Neural progenitor cell (in vitro differentiated cells): ENCODE measurements around a stretch of chr9.

GRCh38 chr9:107645052-107645547 lies 155.5 kb upstream of the KLF4 start:
- RAMPAGE, long total RNA = no peak

DNA sequence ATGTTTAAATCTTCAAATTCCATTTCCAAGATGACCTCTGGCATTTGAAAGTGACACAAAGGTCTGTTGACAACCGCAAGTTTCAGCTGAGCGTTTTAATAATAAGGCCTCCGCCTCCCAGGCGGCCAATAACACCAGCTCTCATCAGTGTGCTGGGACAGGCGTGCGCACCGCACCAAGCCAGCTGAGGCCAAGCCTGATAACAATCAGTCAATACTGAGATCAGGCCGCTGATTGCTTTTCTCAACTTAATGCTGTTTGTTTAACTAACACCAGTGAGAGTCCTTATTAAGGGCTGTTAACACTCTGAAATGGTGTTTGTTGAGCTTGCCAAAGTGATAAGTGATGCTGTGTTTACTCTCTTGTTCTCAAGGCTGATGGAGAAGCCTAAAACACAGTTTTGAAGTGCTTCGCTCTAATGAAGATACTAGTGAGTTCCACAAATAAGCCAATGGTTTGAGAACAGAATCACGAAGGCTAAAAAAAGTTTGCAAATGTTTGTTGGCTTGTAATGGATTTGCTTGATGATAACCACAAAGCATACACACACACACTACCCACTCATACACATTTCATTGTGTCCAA lies 330.3 kb upstream of the KLF4 start:
- RAMPAGE, long total RNA = no peak

DNA sequence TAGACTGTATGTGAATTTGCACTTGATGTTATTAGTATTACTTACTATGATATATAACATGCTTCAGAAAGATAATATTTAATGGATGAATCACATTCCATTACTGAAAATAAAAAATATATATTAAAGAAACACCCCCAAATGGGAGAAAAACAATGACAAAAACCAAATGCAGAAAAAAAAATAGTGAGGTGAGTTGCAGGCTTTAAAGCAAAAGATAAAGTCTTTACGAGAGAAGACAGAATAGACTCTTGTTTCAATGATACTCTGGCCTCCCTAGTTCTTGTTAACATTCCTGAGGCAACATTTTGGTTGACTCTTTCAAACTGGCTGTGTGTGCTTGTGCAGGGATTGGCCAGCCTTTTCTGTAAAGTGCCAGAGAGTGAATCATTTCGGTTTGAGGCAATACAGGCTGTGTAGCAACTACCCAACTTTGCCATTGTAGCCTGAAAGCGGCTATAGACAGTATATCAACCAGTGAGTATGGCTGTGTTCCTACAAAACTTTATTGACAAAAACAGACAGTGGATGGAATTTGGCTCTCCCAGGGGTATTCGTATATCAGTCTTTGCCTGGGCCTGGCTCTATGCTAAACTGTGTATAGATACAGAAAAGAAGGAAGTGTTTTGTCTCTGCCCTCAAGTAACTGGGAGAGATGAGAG lies 567.8 kb upstream of the KLF4 start:
- RAMPAGE, long total RNA = no peak

DNA sequence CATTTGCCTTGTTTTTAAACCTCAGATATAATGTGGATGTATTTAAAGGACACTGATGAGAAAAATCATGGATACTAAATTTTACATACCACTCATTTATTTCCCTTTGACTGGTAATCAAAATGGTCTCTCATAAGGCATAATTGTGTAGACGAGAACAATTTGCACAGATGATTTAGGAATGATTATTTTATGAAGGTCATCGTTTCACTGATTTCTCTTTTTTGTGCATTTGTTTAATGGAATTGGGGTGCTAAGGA lies 633.9 kb downstream of the ACTL7B start:
- RAMPAGE, long total RNA = no peak

- RAMPAGE, long total RNA = no peak
Observed at GRCh38 chr9:108691634-108692061, 164.1 kb downstream of the ACTL7B start.

DNA sequence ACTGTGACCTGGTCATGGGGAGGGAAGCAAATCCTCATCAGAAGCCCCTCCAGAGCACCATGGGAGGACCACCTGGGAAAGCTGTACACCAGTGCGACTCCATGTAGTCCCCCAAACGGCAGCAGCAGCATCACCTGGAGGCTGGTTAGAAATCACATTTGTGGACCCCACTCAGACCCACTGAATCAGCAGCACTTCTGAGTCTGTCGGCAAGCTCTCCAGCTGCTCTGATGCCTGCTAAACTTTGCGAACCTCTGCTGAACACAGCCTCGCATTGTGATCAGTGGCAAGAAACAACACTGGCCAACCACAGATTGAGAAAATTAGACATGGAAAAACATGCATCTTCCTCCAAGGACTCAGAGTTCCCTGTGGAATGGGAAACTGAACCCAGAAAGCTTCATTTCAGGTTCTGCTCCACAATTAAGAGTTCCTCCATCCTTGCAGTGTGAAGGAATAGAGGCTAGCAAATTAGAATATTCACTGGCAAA lies 100.2 kb downstream of the ACTL7B start:
- RAMPAGE, long total RNA = no peak

- RAMPAGE, long total RNA = no peak
Observed at GRCh38 chr9:109026305-109026943, 13.1 kb upstream of the CTNNAL1 start.

GRCh38 chr9:109087118-109087432 lies 32.7 kb downstream of the TMEM245 start:
- RAMPAGE, long total RNA = no peak

DNA sequence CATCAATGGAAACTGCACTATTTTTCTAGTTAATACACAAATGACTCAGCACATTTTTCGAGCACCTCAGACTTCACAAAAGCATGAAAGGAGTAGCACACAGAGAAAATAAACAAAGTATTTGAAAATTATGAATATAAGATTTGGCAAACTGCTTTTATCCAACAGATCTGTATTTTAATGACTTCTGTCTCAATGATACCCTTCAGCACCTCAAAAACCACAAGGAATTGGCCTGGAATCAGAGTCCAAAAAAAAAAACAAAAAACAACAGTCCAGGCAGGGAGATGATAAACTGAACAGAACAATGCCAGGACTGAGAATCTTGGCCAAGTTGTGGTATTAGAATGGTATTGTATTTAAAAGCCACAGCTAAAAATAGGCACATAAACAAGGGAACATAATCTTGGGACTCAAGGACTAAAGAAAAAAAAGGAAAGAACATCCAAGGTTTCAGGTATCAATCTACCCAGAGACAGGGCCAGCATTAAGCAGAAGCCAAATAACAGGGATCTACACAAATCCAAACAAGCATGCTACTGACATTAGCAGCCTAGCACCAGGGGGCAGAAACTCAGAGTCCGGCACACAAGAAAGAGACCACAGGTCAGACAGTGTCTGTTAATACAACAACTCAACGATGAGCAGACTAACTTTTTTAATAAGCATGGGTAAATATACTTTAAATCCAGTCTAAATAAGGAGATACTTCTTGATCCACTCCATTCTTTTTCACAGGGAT lies 21.3 kb downstream of the TMEM245 start:
- RAMPAGE, long total RNA = no peak

DNA sequence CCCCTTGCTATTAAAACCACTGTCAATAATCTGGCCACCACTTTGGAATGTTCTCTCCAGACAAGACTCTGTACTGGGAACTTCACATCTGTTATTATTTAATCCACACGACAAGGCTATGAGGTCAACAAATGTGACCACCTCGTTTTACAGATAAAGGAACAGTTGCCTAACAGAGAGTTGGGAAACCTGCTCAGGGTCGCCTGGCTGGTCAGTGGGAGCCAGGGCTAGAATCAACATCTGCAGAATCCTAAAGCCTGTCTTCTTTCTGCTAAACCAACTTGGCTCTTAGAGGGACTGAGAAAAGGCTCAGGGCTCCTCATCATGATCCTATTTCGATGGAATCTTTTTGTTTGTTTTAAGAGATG lies 72.6 kb downstream of the EPB41L4B start:
- RAMPAGE, long total RNA = no peak

GRCh38 chr9:109253937-109254861 lies 66.7 kb downstream of the EPB41L4B start:
- RAMPAGE, long total RNA = no peak

DNA sequence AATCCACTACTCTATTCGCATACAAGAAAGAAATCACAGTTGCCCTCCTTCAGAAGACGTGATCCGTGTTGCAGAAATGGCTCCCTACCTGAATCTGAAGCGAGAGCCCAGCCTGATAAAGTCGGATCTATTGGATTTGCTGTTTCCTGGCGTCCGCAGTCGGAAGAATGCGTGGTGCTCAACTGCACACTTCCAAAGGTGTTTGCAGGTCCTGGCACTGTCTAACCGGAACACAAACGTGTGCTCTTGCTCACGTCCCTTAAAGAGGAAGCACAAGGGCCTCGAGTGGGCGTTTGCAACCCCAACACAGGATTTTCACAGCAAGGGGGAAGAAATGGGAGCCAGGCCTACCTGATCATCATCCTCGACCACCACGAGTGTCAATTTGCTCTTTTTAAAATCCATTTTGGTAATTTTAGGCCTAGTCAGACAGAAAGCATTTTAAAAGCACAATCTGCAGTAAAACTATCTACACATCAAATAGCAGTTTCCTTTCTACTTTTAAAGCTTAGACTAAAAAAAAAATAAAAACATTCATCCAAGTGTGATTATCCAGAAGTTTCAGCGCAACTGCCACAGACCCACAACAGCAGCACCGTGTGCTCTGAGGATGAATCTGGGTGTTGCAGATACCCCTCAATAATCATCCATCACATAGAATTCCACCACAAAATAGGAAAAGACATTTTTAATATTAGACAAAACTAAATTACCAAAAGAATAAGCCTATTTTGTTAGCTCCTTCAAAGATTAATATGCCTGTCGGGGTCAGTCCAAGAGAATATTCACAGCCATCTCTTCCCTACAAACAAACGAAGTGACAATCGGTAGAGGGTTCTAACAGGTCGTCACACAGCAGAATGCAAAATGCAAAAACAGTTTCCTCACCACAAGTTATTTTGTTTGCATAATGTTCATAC lies 65.2 kb downstream of the EPB41L4B start:
- RAMPAGE, long total RNA = no peak

DNA sequence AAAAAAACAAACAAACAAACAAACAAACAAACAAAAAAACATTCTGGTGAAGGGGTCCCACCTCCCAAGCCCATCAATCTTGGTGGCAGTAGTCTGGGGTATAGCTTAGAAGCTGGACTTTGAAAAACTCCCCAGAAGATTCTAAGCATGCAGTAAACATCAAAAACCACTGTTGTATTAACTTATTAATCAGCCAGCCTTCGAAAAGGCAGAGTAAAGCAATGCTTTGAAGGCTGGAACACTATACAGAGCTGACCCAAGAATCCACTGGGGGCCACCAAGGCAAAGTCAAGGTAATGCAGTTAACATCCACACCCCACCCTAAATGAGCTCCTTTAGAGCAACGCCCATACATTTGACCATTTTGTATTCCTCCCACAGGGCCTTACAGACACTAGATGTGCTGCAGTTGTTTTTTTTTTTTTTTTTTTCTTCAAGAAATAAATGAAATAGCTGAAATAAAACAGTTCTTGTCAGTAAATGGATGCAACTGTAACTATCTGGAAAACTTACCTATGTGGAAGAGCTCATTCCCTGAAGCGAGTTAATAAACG lies 14.2 kb downstream of the EPB41L4B start:
- RAMPAGE, long total RNA = no peak

DNA sequence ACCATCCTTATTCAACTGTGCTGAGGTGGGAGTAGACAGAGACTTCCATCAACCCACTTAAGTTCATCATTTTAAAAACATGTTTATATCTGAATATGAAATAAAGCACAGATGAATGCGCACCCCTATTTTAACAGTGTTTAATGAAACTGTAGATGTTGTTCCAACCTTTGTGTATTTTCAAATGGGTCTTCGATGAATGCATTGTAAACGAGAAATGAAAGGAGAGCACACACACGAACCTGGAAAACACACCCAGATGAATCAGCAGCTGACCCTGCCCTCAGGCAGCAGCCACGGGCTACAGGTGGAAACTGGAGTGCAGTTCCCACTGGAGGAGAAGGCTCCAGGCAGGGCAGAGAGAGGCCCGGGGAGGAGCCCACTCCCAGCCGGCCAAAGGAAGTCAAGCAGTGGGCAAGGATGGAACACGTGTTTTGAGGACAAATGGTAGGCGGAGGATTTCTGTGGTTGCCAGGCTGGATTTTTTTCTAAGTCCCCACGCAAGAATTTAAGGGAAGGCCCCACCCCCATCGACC lies 7.0 kb downstream of the EPB41L4B start:
- RAMPAGE, long total RNA = no peak

- RAMPAGE, long total RNA = no peak
Observed at GRCh38 chr9:109319882-109320803, 716 bp downstream of the EPB41L4B start.

DNA sequence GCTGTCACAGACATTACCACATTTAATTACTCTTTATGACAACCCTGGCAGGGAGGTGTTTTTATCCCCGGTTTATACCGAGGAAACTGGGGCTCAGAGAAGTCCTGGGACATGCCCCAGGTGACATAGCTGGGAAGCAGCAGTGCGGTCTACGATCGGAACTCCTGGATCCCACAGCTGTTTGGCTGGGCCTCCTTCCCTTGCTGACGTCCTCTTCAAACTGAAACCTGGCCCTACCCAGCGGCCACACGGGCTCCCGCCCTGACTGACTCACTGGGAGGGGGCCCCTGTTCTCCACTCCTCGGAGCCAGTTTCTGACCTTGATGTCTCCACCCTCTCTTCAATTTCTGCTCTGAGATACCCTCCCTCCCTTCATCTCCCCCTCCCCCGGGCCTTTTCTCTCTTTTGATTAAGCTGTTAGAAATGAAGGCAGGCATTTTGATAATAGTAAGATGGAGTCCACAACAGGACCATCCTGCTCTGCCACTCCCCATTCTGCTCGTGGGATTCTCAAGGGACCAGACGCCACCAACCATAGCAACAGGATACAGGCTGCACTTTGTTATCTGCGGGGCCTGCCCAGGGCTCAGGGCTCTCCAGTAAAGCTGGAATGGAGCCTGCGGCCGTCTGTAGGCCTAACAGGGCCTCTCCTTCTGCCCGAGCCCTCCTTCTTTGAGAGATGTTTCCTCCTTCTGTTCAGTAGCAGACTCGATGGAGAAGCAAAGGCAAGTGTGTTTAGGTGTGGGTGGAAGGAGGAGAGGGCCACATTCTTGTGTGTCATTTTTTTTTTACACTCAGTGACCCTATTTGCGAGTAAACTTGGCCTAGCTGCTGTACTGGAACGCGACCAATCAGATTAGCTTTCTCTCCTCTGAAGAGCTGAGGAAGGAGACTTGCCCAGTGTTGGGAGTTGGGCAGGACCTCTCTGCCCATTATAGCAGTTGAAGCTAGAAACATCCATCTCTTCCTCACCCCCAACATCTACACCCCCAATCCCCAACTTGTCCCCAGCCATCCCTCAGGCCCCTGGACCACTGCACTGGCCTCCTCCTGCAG lies 8.7 kb upstream of the EPB41L4B start:
- RAMPAGE, long total RNA = no peak

DNA sequence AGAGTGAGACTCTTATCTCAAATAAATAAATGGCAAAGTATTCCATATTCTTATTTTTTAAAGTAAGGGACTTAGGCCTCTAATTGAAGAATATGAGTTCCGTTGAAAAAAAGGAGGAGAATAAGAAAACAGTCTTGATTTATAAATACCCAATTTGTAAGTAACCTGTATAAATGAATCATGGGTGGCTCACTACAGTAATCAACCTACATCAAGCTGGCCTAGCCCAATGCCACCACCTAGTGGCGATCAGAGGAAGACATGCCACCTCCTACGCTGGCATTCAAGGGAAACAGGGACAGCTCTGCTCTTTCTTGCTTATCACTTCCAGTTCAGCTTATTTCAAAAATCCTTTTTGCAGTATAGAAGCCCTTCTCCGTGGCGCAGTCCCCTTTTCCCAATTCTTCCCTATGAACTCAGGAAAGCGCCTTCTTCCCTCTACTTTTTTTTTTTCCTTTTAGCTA lies 28.5 kb downstream of the PTPN3 start:
- RAMPAGE, long total RNA = no peak

DNA sequence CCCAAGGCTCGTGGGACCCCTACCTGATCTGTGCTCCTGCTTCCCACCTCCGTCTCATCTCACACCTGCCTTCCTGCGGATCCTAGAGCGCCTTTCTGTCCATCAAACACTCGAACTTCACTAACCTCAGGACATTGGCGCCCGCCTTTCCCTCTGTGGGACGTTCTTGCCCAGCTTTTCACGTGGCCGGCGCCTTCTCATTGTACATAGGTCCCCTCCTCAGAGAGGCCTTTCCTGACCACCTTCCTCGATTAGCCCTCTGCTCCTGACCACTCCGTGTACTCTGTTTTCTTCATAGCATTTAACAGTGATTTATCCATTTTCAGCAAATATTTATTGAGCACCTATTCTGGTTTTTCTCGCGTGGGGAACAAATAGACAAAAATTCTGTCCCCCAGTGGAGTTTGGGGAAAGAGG lies 625 bp upstream of the PTPN3 start:
- RAMPAGE, long total RNA = no peak

DNA sequence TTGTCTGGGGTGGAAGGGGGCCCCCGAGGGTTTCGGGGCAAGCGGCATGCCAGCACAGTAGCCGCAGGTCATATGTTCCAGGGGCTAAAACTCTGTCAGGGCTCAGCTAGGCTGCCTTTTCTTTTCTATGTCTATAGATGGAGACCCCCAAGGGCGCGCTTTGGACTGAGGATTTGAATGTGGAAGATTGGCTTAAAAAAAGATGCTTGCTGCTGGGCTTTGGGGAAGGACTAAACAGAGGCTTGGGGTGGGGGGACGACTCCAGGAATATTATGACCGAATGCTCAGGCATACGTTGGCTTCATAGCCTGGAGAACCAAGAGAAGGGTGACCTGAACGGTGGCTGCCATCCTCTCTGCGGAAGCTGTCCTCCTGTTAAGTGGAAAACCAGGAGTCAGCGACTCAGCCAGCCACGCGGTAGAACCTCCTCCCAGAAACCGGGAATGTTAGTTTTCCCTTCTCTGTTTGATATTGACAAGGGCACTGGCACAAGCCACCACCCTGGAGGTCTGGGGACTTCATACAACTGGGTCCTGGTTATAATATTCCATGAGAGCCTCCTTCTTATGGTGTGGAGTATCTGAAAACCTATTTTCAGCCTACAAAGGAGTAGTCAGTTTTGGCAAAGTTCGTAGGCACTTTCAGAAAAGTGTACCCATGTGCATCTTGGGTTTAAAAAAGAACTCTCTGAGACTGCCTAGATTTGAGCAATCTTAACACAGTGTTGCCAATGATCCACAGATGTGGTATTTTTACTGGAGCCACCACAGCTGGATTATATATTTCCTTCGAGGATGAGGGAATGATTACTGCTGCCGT lies 778 bp downstream of the PALM2AKAP2 start:
- RAMPAGE, long total RNA = no peak

GRCh38 chr9:109914410-109914764 lies 134.4 kb downstream of the PALM2AKAP2 start:
- RAMPAGE, long total RNA = no peak